Ascending aorta (tissue), 1 donor: Measurements from ENCODE around the gene BRDT.

GRCh38 chr1:89631777-89632274 lies 1.1 kb upstream of the LRRC8C start:
- PRO-cap = no peak

DNA sequence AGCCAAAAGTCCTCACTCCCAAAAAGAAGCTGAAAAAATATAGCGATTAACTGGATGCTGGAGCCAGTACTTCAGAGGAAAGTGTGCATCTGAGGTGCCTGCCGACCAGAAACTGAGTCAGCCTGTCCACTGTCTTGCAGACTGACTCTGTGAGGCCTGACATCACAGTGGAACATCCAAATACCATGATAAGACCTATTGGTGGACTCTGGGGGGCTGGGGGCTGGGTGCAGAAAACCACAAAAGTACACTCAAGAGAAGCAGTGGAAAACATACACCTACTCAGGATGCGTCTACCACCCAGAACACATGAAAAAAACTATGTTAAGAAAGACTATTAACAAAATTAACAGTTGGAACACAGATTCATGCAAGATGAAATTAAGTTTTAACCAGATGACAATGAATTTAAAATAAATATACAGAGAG lies 69.1 kb downstream of the LRRC8C start:
- PRO-cap = no peak

DNA sequence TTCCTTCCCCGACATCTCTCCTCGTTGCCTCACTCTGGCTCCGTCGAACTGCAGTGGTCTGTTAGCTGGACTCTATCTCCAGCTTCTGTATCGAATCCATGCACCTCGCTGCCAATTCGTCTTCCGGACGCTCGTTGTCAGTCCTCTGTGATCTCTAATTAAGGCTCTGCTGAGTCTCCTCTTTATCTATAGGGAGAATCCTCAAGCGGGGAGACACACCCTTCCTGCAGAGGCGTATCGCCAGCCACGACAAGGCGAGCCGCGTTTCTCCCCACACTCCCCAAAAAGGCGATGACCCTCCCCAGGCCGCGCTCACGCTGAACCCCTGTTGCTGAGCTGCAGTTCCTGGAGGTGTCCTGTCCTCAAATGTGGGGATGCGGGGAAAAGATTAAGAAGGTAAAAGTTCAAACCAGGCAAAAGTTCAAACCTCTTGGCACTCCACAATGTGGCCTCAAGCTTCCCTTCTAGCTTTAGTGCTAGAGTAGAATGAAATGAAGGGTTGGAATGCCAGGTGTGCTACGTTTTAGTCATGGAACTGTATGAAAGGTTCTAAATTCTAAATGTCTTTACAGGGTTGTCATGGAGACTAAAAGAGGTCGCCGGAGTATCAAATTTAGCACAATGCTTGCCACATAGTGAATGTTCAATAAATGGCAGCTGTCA lies 57.4 kb upstream of the LRRC8D start:
- PRO-cap = no peak

GRCh38 chr1:89822571-89822775 lies 1.6 kb downstream of the LRRC8D start:
- PRO-cap = no peak

DNA sequence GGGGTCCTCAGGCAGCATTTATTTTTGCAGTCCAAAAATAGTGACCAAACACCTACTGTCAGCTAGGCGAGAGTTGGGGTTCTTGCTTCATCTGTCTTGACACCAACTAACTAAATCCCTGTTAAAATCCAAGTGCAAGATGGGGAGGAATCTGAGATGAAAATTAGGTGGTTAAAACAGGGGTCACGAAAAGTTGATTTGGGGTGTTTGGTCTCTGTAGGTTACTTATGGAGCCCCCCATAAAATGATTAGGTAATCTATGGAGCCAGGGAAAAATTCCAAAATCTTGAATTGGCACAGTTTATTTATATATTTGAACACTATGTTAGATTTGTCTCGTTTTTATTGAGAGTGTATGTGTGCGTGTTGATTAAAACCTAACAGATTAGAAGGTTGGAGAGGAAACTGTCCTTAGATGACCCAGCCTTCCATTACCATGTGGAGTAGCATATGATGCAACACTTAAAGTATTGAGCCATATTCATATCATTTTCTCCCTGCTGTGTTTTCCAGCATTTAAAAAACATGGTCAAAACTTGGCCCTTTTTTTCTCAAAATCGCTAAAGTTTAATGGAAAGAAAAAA lies 2.0 kb downstream of the LRRC8D start:
- PRO-cap = no peak

DNA sequence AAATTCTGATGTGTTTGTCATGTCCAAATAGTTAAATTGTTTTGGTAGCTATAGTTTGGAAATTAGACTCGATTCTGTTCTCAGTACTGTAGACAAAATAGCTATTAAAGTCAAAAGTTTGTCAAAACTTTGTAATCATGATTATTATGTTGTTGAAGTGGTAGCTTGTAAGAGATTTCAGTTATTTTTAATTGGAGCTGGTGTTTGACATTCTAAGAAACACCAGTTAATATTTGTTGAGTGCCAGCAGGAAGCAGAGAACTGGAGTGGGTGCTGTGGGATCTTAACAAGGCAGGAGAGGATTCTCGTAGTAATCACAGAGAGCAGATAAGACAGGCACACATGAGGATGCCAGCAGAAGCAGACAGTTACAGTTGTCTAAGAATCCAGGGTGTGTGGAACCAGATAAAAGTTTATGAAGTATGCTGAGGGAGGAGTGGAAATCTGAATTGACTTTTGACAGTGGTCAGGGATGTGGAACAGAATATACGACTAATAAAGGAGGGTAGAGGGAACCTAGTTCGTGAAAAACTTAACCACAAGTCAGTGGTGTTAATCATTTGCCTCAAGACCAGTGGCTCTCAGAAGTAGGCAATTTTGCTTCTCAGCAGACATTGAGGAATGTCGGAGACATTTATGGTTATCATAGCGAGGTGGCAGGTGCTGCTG lies 2.7 kb downstream of the LRRC8D start:
- PRO-cap = no peak

GRCh38 chr1:89836766-89837449 lies 16.1 kb downstream of the LRRC8D start:
- PRO-cap = no peak

DNA sequence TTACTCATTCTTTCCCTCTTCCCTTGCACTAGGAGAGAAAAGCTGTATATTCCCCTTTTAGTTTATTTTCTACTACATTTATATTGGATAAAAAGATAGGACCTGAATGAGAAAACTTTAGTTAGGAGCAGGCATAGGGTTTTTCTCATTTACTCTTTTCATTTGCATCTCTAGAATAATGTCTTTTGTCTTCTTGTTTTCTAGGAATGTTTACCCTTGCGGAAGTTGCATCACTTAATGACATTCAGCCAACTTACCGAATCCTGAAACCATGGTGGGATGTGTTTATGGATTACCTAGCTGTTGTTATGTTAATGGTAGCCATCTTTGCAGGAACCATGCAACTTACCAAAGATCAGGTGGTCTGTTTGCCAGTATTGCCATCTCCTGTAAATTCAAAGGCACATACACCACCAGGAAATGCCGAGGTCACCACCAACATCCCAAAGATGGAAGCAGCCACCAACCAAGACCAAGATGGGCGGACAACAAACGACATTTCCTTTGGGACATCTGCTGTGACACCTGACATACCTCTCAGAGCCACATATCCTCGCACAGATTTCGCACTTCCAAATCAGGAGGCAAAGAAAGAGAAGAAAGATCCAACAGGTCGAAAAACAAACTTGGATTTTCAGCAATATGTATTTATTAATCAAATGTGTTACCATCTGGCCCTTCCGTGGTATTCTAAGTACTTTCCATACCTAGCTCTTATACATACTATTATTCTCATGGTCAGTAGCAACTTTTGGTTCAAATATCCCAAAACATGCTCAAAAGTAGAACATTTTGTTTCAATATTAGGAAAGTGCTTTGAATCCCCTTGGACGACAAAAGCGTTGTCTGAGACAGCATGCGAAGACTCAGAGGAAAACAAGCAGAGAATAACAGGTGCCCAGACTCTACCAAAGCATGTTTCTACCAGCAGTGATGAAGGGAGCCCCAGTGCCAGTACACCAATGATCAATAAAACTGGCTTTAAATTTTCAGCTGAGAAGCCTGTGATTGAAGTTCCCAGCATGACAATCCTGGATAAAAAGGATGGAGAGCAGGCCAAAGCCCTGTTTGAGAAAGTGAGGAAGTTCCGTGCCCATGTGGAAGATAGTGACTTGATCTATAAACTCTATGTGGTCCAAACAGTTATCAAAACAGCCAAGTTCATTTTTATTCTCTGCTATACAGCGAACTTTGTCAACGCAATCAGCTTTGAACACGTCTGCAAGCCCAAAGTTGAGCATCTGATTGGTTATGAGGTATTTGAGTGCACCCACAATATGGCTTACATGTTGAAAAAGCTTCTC lies 61.6 kb upstream of the ZNF326 start:
- PRO-cap = no peak

DNA sequence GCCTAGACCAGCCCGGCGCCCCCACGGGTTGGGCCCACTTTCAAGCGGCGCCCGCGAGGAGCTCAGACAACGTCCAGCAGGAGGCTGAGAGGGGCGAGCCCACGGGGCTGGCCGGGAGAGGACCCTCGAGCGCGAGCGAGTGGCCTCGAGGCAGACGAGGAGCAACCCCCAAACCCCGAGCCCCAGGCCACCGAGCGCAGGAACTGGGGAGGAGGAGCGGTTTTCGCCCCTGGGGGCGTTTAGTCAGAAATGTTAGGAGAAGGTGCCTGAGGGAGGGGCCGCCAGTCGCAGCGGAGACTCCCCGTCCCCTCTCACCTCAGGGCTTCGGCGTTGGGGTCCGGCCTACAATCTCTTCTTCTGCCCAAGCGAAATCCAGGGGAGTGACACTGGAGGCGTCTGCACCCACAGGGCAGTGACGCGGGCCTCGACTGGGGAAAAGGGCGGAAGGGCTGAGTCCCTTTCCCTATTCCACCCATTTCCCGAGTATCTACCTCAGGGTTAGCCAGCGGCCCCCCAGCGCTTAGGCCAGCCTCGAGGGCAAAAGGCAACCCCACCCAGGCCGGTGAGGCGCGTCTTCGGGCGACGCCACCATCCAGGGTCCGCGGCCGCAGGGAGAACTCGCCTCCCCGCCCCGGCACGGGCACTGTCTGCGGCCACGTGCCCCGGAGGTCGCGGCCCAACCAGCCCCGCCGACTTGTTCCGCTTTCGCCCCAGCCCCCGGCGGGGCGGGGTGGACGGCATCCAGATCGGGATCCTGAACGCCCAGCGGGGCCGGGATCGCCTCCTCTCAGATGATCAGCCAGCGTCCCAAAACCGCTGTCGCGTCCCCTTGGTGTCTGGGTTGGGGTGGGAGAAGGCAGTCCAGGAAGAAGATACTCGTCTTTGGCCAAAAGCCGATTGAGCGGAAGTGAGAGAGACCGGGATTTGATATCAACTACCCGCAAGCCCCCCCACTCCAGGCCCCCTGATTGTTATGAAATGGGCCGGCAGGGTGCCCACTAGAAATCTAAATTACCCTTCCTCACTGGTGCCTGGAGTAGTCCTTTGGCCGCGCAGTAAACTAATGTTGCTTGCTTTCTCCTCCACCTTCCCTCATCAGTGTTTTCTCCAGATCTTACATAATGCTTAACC lies 118.8 kb upstream of the BARHL2 start:
- PRO-cap = no peak

- PRO-cap = no peak
Observed at GRCh38 chr1:91018551-91018921, 3.3 kb downstream of the ZNF644 start.

DNA sequence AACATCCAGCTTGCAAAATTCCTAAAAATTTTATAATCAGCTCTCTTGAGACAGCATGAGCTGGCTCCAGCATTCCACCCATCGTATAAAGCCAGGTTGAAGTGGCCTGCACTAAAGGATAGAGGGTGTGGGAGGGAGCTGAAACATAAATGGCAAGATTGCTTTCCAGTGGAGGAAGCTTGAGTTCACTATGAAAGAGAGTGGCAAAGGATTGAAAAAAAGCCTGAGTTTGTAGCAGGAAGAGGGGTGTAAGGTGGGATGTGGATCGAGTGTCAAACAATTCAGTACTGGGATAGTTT lies 48.5 kb upstream of the ZNF644 start:
- PRO-cap = no peak

GRCh38 chr1:91386986-91387592 lies 17.5 kb downstream of the HFM1 start:
- PRO-cap = no peak

- PRO-cap = no peak
Observed at GRCh38 chr1:91699472-91699985, 186.4 kb downstream of the TGFBR3 start.

- PRO-cap = no peak
Observed at GRCh38 chr1:91731756-91732268, 154.1 kb downstream of the TGFBR3 start.

GRCh38 chr1:91803738-91804198 lies 82.2 kb downstream of the TGFBR3 start:
- PRO-cap = no peak

GRCh38 chr1:91846403-91847276 lies 39.3 kb downstream of the TGFBR3 start:
- PRO-cap = no peak

GRCh38 chr1:91948943-91949753 lies at the start of gene BRDT:
TSS of gene BRDT (plus strand) at chr1:91949401.
- PRO-cap = no peak

DNA sequence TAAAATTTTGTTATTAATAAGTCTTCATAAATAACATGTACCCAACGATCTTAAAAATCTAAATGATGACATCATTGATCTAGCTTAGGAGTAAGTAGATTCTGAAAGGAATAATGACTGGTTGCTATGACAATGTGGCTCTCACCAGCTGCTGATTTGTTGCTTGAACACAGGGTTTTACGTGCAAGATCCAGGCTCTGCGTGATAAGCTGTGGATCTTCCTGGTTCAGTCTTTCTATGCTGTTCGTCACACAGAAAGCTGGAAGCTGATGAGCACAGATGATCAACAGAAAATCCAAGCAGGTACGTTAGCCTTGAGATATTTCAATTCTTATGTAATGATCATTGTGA lies 49.0 kb upstream of the C1orf146 start:
- PRO-cap = no peak

- PRO-cap = no peak
Observed at GRCh38 chr1:92362497-92363475, 63.9 kb downstream of the RPAP2 start.

DNA sequence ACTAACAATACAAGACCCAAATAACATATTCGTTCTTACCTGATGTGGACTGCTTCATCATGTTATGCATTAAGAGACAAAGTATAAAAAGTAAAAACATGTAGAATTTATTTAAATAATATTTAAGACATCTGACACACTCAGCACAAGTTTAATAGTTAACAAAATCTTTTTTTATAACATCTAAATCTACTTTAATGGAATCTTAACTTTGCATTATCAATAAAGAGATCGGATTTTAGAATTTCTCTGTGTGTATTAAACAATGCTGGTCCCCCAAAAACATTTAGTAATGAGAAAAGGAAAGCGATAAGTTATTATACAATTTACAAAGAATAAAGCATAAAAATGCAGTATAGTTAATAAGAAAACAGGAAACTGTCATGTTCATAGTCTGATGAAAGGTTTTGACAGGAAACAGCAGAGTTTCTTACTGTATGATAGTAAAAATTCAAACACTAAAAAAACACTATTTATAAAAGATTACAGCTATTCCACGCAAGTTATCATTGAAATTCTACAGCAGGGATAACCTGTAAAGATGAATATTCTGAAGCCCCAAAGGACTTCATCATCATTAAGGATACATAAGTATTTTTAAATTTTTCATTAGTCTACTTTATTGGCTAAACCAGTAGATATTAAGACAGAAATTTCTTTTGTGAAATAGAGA lies 49.4 kb upstream of the GFI1 start:
- PRO-cap = no peak